Brain (tissue), 1 donor: ENCODE data around the genes TEX264, IQCF6, GPR62, ABHD14A, ACY1 and SEMA3G.

- RRBS: no CpG with 5 or more reads among the region's 8 CpGs
Observed at GRCh38 chr3:51388408-51389395, 2.4 kb upstream of the RBM15B start.

DNA sequence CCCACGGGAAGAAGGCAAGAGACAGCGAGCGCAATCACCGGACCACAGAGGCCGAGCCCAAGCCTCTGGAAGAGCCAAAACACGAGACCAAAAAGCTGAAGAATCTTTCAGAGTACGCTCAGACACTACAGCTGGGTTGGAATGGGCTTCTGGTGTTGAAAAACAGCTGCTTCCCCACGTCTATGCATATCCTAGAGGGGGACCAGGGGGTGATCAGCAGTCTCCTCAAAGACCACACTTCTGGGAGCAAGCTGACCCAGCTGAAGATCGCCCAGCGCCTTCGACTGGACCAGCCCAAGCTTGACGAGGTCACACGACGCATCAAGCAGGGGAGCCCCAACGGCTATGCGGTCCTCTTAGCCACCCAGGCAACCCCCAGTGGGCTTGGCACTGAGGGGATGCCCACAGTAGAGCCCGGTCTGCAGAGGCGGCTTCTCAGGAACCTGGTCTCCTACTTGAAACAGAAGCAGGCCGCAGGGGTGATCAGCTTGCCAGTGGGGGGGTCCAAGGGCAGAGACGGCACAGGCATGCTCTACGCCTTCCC is 2.4 kb downstream of the RBM15B start:
- RRBS: no CpG with 5 or more reads among the region's 21 CpGs

- RRBS: no CpG with 5 or more reads among the region's 15 CpGs
Observed at GRCh38 chr3:51395401-51396571, 4.7 kb downstream of the RBM15B start.

DNA sequence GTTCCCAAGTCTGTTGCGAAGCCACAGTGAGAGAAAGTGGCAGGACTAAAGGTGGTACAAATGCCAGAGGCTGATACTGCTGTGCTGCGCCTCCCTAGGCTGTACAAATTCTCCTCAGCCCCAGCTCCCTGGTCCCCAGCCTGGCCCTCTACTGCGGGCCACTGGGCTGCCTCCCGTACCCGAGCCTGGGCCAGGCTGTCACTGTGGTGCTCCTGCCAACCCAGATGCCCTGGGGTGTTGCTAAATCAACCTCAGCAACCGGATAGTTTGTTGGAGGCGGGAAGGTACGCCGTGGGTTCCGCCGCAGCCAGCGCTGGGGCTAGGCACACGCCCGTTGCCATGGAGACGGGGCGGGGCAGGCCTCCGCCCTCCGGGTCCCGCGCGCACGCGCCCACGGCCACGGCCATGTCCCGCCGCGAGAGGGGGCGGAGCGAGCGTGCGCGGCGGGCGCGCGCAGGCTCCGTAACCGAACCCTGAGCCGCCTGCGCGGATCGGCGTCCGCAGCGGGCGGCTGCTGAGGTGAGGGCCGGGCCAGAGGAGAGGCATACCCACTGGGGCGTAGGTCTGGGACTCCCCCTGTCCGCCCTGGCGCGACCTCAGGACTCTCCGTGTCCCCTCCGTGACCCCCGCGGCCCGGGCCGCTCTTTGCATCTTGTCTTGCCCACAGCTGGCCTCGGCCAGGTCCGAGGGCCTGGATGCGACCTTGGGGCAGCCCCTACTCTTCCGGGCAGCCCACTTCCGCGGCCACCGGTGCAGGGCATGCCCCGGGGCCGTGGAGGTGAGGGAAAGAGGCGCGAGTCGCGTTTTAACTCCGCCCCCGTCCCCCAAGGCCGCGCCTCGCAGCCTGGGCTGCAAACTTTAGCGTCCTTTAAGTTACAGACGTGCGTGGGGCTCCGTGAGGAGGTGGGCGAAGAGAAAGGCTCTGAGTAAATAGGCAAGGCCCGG is at the start of gene TEX264:
Gene TEX264, plus strand, starts transcription at position 483 of the 945 bp plus-strand sequence.
- RRBS: 2% methylated on average over 19 of the region's 82 CpGs

DNA sequence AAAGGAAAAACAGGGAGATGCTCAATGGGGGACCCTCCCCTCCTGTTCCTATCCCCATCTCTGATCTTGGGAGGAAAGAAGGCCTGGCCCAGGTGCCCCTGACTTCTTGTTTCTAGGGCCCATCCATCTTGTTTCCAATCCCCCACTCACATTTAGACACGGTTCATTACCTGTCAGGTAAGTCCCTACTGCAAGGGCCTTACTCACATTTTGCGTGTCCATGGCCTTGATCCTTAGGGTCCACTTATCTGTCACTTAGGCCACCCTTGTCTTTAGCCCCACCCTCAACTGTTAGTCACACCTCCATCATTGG is at the start of gene IQCF6:
Gene IQCF6, minus strand, starts transcription at position 235 of the 313 bp plus-strand sequence.
- RRBS: no CpG with 5 or more reads among the region's 2 CpGs

GRCh38 chr3:51955197-51955521 is at the start of gene GPR62:
GPR62 (plus strand) TSS chr3:51955381.
- RRBS: no CpG with 5 or more reads among the region's 5 CpGs

GRCh38 chr3:51974874-51975622 is at the start of gene ABHD14A:
ABHD14A (plus strand) TSS chr3:51975064.
- RRBS: 2% methylated on average over 14 of the region's 62 CpGs

GRCh38 chr3:51982735-51983827 is at the start of gene ACY1:
ACY1 (plus strand) TSS chr3:51983535.
- RRBS: 2% methylated on average over 38 of the region's 75 CpGs

DNA sequence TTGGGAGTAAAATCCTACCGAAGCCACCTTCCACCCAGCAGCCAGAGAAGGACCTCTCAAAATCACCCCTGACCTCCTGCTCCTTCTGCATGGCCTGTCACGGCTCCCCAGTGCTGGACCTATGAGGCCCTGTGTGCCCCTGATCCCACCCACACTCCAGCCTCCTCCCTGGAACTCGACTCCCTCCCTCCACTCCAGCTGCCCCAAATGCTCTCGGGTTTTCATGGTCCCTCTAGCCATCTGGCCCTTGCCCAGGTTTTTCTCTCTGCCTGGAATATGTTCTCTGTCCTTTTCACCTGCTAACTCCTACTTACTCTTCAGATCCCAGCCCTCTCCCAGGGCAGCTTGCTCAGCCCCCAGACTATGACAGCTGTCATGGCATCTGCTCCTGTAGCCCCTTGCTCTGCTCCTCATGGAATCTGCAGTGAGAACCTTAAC is 30.3 kb upstream of the RPL29 start:
- RRBS: no CpG with 5 or more reads among the region's 4 CpGs

GRCh38 chr3:52108218-52108482 is 46.1 kb downstream of the POC1A start:
- RRBS: no CpG with 5 or more reads among the region's 5 CpGs

DNA sequence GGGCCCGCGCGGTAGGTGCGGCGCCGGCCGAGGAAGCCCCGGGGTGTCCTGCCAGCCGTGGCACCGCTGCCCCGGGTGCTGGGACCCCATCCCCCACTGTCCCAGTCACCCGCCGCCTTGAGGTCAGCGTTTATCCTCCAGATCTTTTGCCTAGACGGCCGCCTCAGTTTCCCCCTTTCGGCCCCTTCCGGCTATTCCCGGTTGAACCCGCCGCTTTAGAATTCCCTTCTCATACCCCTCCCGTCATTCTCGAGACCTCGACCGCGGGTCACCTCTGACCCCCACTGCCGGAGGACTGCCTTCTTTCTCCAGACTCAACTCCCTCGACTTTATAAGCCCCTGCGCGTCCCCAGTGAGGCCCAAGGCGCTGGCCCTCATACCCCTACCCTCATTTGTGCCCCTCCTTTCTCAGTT is 307 bp downstream of the ALAS1 start:
- RRBS: 1% methylated on average over 11 of the region's 31 CpGs

- RRBS: no CpG with 5 or more reads among the region's 18 CpGs
Observed at GRCh38 chr3:52211183-52211786, 13.3 kb downstream of the ALAS1 start.

DNA sequence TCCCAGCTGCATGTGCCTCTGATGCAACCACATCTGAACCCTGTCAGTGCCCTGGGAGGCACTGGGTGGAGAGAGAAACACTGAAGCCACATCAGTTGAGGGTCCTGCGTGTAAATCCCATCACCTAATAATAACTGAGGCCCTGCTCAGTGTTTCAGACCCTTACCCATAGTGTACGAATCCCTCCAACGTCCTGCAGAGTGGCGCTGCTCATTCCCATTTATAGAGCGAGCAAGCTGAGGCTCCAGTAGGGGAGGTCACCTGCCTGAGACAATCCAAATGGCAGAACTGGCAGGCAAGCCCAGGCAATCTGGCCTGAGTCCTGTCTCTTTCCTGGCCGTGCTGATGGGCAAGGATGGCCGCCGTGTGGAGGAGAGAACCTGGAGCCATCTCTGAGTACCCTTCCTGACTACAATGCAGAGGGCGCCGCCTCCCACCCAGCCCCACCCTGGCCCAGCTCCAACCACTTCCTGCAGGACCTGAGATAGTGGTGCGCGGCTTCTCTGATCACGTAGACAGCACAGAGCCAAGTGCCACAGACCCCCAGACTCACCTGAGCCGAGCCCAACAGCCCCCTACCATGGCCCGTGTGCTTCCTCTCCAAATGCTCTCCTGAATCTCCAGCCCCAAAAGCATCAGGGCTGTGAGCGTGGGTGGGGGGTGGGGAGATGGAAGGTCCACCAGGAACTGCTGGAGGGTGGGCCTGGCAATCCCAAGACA is 7.0 kb downstream of the TLR9 start:
- RRBS: no CpG with 5 or more reads among the region's 16 CpGs

GRCh38 chr3:52225969-52226298 is 489 bp upstream of the TLR9 start:
- RRBS: no CpG with 5 or more reads among the region's 6 CpGs

DNA sequence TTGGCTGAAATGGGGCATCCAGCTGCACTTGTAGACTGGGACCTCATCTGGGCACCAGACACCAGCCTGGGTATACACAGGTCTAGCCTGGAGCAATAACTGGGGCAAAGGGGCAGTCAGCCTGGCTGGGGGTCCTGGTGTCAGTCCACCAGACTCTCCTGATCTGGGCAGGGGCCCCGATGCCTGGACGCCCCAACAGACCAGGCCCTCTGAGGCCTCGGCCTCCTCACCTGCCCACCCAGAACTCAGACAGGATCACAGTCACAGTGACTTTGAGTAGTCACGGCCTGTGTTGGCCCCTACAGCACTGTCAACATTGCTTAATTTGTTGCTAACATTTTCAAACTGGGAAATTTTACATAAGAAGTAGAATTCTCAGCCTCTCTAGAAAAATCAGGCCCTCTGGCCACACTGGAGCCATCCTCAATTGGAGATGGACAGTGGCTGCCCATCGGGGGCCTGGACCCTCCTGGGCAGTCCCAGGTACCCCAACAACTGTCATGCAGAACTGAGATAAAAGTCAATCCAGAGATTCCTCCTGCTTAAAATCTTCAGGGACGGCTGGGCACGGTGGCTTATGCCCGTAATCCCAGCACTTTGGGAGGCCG is 5.8 kb downstream of the TWF2 start:
- RRBS: no CpG with 5 or more reads among the region's 9 CpGs

DNA sequence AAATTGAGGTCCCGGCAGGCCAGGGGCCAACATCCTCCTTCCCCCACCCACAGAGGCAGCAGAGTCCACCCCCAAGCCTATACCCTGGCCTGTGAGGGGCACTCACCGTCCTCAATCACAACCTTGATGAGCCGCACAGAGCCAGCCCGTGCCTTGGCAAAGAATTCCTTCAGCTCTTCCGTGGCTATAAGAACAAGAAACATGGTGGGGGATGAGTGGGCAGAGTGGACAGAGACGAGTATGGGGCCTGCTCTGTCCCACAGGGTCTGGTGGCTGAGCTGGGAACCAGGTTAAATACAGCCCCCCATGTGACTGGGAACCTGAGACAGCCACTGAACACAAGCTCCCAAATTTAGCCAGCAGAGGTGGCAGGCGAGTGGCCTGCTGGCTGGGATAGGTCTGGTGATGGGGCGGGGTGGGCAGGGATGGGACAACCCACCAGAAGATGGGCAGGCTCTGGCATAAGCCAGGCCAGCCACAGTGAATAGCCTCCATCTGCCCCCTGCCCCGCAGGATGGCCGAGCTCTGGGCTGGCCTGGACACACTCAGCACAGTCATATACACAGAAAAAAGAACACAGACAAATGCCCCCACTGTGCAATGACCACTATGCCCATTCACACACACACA is 3.9 kb downstream of the TWF2 start:
- RRBS: no CpG with 5 or more reads among the region's 10 CpGs

DNA sequence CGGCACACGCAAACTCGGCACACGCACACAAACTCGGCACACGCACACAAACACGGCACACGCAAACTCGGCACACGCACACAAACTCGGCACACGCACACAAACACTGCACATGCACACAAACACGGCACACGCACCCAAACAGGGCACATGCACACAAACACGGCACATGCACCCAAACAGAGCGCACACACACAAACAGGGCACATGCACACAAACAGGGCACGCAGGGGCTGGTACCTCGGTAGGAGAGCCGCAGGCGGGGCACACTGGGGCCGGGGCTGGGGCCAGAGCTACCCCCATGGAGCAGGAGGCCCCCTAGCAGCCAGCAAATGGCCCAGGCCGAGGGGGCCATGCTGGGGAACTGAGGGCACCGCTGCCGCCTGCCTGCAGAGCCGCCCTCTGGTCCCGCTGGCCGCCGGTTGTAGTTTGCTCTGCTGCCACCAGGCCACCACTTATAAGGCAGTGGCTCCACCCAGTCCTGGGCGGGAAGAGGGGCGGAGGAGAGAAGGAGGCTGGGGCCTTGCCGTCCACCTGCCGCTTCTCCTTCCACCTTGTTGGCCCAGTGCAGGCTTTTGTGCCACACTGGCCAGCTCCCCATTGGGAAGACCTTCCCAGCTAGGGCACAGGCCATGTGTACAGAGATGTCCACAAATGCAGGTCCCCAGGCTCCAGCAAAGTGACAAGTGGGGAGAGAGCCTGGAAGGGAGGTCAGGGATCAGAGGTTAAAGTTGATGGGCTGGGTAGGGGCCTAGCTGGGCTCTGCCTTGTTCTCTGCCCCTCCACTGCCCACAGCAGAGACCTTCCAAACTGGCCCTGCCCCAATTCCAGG is at the start of gene SEMA3G:
Gene SEMA3G, minus strand, starts transcription at position 431 of the 832 bp plus-strand sequence.
- RRBS: no CpG with 5 or more reads among the region's 32 CpGs

GRCh38 chr3:52501385-52501767 is 6.2 kb downstream of the STAB1 start:
- RRBS: 97% methylated on average over 4 of the region's 8 CpGs

DNA sequence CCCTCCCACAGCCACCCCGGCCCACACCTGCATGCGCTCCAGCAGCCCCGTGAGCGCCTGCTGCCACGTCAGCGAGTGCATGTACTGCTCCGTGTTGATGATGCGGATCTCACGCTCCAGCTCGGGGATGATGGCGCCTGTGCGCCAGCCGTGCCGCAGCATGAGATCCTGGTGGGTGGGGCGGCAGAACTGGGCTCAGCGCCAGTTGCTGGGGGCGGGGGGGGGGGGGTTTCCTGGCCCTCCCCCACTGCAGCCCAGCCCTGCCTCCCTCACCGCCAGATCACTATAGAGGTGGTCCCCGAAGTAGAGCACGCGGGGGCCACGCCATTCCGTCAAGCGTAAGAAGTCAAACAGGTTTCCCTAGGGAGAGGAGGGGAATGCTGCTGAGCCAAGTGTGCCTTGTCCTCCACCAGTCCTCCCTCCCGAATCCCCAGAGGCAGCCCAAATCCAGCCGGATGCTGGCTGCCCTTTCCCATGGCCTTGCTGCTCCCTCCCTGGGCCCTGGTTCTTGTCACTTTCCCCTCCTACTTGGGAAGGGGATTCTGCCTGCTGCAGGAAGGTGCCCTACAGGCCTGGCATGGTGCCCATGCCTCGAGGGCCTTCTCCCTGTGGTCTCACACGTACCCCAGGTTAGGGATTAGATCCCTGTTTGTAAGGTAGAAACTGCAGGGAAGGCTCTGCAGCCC is 8.6 kb downstream of the NT5DC2 start:
- RRBS: no CpG with 5 or more reads among the region's 28 CpGs

- RRBS: 17% methylated on average over 5 of the region's 17 CpGs
Observed at GRCh38 chr3:52532393-52533054, 1.1 kb downstream of the NT5DC2 start.